AG09309 (cell line): ENCODE measurements around a stretch of chr2.

- RRBS, result no CpG with 5 or more reads among the region's 1 CpG
Measured at GRCh38 chr2:178481608-178481825, 1.3 kb downstream of the PLEKHA3 start.

GRCh38 chr2:178493887-178494675 lies 13.8 kb downstream of the PLEKHA3 start:
- RRBS, result no CpG with 5 or more reads among the region's 6 CpGs

GRCh38 chr2:178559422-178559781 lies 79.1 kb downstream of the PLEKHA3 start:
- RRBS, result no CpG with 5 or more reads among the region's 5 CpGs

DNA sequence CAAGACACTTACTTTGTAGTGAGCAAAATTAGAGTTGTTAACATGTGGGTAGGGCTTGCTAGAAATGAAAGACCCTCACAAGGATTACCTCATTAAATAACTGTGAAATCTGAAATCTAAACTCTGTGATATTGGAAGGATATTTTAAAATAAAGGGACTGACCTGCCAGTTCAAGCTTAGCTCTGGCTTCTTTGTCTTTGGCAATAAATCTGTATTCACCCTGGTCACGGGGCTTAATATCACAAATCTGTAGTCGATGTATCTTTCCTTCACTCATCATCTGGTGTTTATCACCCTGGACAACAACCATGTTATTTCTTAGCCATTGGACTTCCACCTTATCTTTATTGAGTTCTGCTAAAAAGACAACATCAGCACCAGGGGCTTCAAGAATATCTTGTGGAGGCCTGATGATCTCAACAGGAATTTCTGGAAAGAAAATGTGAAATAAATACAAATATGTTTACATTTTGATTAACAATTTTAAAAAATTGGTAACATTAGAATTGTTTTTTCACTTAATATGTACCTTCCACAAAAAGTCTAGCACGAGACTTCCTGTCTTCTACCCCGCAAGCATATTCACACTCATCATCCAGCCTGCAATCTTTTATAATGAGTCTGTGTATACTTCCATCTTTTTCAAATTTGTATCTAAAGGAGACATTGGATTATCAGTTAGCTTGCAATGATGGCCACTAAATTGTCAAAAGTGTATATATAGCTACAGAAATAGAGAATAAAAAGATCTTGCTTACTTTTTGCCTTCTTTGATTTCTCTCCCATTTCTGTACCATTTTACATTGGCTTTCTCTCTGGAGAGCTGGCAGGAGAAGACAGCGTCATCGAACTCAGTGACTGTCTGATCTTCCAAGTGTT lies 139.4 kb downstream of the PLEKHA3 start:
- RRBS, result no CpG with 5 or more reads among the region's 6 CpGs

GRCh38 chr2:178677566-178678082 lies 129.6 kb downstream of the TTN start:
- RRBS, result no CpG with 5 or more reads among the region's 2 CpGs

DNA sequence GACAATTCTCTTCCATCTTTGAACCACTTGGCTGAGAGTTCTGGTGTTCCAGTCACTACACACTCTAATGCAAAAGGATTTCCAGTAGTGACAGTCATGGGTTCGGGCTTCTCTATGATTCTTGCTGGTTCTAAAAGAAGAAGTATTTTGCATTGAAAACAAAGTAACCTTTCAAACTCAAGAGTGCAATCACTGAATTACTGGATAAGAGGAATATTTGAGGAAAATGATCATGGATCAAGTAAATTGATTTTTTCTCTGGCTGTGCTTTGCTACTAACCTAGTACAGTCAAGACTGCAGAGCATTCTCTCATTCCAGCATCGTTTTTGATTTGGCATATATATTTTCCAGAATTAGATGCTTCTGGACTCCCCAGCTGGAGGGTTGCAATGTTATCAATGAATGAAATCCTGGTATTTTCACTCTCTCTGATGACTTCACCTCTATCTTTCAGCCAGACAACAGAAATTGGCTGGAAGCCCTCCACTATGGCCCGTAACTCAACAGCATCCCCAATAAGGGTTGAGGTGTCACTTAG lies 87.5 kb downstream of the TTN start:
- RRBS, result no CpG with 5 or more reads among the region's 3 CpGs

DNA sequence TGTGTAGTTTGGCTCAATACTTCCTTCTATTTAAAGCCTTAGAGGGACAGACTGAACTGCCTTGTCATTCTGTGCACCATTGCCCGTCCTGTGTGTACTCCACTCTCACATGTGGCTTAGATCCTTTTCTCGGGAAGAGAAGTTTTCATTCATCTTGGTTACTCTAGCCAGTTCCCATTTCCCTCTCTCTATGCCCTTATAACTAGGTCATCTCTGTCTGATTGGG lies 84.9 kb upstream of the TTN start:
- RRBS, result no CpG with 5 or more reads among the region's 2 CpGs

- RRBS, result no CpG with 5 or more reads among the region's 3 CpGs
Measured at GRCh38 chr2:179125292-179125721, 75.4 kb upstream of the CCDC141 start.

DNA sequence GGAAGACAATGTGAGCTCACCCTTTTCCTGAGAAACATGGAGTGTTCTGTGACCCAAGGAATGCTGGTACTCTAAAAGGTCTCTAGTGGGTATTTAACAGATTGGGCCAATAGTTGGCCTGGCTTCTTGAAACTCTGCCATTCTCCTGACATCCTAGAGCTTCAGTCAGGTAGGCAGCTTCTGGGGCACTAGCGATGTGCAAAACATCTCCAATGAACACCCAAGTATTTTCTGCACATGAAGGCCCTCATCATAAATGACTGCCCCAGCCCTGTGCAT lies 294.6 kb upstream of the SESTD1 start:
- RRBS, result no CpG with 5 or more reads among the region's 1 CpG

DNA sequence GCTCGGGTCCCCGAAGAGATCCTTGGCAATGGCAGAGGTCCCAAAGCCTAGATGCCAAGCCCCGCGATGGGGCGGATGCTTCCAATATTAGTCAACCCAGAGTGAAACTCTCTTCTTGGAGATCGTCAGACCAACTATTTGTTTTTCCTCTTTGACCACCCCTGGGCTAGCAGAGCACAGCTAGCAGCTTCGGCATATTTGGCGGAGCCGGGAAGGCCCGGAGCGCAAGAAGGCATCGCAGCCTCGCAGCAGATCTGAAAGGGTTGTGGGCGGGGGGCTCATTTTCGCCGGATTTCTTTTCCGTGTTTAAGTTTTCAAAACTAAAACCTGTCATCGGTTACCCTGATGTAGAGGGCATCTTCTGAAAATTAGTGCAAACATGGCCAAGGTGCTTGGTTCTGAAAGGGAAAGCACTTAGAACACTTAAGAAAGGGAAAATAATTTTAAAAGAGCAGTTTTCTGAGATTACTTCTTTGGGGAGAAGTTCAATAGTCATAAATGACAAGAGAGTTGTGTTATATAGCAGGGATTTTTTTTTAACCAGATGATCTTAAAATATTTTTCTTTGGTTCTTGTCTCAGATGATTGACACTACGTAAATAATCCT lies 417 bp upstream of the ZNF385B start:
- RRBS, result 4% methylated on average over 7 of the region's 19 CpGs

DNA sequence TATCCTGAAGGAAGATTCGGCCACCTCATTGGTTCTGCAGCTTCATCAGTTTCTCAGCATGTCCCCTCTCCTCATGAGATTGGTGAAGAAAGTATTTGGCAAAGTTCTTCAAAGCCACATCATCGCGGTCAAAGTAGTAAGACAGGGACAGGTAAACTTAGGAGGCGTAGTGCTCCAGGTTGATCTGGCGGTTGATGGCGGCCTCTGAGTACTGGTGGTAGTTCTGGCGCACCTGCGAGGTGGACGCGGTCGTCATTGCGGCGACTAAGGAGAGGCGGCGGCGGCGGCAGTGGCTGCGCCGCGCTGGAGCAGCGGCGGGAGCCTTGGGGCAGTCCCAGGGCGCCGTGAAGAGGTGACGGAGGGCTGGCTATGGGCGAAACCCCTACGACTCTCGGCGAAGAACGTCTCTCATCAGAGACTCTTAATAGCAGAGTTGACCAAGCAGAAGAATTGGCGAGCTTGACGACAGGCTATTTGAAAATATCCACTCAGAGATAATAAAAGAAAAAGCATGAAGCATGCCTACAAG lies 107.2 kb upstream of the UBE2E3 start:
- RRBS, result no CpG with 5 or more reads among the region's 32 CpGs

DNA sequence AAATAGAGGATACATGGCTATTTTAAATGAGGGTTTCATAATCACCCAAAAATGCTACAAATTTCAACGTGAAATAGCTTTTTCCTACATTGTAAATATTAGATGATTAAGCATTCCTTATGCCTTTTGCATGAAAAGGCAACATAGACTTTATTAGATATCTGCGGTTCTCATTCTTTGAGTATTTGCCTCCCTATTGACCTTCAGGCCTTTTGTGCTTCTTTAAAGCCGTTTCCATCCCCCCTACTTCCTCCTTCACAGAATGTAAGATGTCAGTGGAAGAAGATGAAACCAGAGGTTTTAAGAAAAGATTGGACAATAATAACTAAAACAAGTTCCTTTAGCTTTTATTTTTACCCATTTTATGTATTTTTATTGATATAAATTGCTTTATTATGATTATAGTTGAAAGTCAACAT lies 144.1 kb downstream of the UBE2E3 start:
- RRBS, result no CpG with 5 or more reads among the region's 3 CpGs

- RRBS, result no CpG with 5 or more reads among the region's 1 CpG
Measured at GRCh38 chr2:181223130-181223574, 234.0 kb upstream of the ITGA4 start.

GRCh38 chr2:181309679-181310060 lies 147.5 kb upstream of the ITGA4 start:
- RRBS, result no CpG with 5 or more reads among the region's 3 CpGs

- RRBS, result no CpG with 5 or more reads among the region's 6 CpGs
Measured at GRCh38 chr2:181312626-181313196, 144.5 kb upstream of the ITGA4 start.

DNA sequence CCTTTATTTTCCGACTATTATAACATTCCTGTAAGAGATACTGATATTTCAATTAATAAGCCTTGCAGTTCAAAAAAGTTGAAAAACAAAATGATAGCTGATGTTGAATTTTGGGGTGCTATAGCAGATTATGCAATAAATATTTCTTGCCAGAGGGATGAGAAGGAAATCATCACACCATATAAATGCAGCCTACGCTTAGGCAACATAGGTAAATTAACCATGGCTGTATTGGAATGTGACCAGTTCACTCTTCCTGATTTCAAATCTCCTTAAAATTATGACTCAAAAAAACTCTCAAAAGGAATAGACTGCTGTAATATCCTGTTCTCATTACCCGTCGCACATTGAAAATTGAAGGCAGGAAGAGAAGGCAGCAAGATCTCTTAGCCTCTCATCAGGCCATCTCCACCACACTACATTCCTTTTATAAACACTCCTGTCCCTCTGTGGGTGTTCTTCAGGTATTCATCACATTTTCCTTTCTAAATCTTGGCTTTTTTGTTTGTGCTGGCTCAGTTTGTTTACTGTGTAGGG lies 83.1 kb downstream of the PPP1R1C start:
- RRBS, result no CpG with 5 or more reads among the region's 4 CpGs

DNA sequence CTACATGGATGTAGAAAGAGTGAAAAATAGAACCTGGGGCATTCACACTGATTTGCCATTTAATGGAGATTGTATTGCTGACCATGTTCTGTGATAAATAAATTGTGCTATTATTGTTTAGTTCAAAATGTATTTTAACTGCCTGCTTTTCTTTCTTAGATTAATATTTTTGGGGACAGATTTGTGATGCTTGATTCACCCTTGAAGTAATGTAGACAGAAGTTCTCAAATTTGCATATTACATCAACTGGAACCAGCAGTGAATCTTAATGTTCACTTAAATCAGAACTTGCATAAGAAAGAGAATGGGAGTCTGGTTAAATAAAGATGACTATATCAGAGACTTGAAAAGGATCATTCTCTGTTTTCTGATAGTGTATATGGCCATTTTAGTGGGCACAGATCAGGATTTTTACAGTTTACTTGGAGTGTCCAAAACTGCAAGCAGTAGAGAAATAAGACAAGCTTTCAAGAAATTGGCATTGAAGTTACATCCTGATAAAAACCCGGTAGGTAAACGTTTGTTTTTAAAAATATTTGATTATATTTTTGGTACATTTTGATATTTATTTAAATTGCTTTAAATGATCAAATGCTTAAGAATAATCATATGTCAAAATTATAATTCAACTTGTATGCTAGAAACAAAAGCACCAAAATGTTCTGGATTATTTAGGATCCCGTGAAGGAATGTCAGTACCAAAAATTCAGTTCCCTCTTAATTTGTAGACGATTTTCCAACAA lies 1.9 kb downstream of the DNAJC10 start:
- RRBS, result no CpG with 5 or more reads among the region's 4 CpGs

DNA sequence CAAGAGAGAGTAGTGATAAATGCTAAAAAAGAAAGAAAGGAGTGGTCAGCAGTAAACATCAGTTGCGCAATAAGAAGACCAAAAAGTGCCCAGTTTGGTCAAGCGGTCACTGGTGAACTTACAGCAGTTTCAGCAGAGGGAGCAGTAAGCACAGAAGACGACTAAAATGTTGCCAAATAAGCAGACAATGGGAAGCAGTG lies 45.8 kb downstream of the DNAJC10 start:
- RRBS, result no CpG with 5 or more reads among the region's 3 CpGs